AG10803 (cell line): ENCODE measurements around a stretch of chr14.

- RRBS, result 48% methylated on average over 1 of the region's 9 CpGs
These were observed 1325.0 kb downstream of the TMEM121 start for GRCh38 chr14:106851285-106851843.